ENCODE measurements around a stretch of chr17.

DNA sequence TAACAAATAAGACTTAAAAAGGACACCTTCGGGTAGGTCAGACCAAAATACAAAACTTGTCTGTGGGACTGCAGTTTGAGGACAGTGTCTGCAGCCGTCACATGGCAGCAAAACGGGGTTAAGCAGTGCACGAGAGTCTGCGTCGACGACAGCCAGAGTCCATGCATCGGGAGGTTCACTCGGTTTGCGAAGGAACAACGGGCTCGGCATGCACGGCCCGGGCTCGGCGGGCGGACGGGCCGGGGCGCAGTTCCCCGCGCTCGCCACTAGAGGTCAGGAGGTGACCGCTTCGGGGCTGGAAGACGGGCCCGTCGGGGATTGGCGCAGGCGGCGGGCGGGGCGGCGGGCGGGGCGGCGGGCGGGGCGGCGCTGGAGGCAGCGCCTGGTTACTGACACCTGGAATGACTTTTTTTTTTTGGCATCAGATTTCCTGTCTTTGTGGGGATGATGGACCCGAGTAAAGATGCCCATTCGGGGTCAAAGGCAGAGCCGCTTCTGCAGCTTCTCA is 6.4 kb downstream of the SCGB1C2 start:
- PRO-cap: no peak

GRCh38 chr17:182367-182877 is 972 bp upstream of the DOC2B start:
- PRO-cap: bidirectional peak, plus-strand start at chr17:182621, minus-strand start at chr17:182525

GRCh38 chr17:307803-308171 is 44.8 kb downstream of the RPH3AL start:
- PRO-cap: no peak

GRCh38 chr17:339536-340036 is 13.0 kb downstream of the RPH3AL start:
- PRO-cap: no peak

- PRO-cap: no peak
Measured at GRCh38 chr17:342995-343609, 9.5 kb downstream of the RPH3AL start.

DNA sequence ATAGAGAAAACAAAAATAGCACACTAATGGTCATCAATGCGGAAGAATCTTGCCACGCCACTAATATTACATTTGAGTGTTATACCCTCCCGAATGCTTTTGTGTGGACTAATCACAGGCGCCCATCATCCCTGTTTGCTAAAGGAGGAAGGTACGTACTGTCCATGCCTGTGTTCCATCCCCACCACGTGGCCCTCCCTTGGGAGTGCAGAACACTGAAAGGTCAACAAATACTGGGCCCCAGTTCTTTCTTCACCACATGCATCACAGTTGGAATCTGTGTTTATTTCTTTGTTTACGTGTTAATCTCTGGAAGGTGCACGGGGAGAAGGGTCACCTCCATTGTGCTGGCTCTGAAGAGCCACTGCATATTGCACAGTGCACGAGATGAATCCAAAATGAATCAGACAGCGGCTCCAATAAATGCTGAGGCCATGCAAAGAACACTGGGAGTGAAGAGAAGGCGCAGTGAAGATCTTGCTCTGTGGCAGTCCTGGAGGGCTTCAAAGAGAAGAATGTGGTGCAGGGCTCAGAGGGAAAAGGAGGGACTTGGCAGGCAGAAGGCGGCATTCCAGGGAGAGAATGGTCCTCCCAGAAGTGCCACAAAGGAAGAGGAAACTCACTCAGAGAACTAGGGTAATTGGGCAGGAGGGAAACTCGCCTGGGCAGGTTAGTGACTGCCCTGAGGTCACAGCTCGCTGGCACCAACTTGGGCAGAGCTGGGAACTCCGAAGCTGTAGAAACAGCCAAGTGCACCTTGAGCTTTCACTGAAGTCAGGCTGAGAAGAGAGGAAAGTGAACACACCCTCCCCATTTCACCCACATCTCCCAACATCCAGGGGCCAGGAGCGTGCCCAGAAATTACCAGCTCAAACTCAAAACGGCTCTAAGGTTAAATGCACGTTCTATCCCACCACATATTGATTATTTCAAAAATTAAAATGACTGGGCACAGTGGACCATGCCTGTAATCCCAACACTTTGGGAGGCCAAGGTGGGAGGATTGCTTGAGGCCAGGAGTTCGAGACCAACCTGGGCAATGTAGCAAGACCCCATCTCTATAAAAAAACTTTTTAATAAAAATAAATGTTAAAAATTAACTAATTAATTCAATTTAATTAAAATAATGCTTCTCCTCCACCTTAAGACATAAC is 3.6 kb downstream of the RPH3AL start:
- PRO-cap: no peak

- PRO-cap: no peak
Measured at GRCh38 chr17:353032-353552, 485 bp upstream of the RPH3AL start.

GRCh38 chr17:441872-443265 is 32.2 kb downstream of the C17orf97 start:
- PRO-cap: no peak

- PRO-cap: no peak
Measured at GRCh38 chr17:489722-490660, 79.9 kb downstream of the C17orf97 start.

GRCh38 chr17:752464-753236 is 586 bp upstream of the GEMIN4 start:
- PRO-cap: bidirectional peak, plus-strand start at chr17:752891, minus-strand start at chr17:752768

- PRO-cap: no peak
Measured at GRCh38 chr17:848053-848320, 65.8 kb downstream of the MRM3 start.

DNA sequence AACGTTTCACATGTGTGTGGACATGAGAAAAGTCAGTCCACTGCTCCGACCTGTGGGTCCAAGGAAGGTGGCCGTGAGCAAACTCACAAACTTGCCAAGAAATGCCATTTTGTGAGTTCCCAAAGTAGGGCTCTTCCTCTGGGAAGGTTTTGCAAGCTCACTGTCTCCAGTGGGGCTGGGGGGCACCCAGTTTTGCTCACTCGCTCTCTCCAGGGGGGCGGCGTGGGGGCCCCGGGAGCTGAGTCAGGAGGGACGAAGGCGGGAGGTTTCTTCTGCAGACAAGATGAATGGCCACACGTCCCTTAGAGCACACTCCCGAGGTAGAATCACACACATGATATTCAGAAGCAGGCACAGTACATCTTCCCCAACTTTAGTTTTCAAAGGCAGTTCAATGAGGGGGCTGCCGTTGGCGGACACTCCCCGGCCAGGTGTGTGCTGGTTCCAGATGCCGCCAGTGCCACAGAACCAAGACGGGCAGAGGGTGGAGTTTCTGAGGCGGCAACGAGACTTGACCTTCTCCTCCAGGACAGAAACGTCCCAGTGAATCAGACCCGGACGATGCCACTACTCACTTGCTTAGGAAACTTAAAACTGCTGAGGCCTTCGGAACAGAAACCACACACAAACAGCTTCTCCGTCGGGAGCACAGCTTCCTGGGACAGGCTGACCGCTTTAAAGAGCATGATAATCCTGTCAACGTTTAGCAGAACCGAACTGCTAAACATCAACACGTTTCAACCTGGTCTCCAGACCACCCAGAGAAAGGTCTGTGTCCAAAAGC is 68.5 kb downstream of the MRM3 start:
- PRO-cap: no peak

DNA sequence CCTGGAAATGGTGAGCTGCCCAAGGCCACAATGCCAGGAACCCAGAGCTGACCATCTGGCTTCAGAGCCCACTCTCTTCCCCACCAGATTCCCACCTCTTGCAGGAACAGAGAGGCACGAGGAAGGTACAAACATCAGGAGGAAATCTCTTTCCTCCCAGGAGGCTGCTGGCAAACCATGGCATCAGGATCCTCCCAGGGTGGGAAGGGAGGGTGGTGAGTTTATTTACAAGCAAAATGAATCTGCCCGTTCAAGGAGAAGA is 79.3 kb downstream of the NXN start:
- PRO-cap: no peak

DNA sequence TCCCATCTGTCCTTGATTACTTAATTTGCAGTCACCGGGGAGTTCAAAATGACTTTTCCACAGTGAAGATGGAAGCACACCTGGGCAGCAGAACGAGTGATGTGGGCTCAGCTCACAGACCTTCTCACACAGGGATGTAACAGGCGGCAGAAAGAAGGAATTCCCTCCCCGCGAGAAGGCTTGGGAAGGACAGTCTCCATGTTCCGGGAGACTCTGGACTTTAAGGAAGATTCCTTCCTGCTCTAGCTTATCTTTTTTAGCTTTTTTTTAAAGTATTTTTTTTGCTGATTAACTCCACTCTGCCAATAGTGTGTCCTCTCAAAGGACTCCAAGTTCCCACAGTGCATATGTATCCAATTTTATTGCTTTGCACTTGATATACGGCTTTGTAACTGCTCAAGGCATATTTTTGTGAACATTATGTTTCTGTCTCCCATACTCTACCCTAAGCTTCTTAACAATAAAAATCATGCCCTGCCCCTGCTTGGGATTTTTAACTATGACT is 68.8 kb downstream of the NXN start:
- PRO-cap: no peak

GRCh38 chr17:1010629-1011069 is 13.7 kb downstream of the TIMM22 start:
- PRO-cap: no peak

- PRO-cap: no peak
Measured at GRCh38 chr17:1045324-1045903, 48.5 kb downstream of the TIMM22 start.

DNA sequence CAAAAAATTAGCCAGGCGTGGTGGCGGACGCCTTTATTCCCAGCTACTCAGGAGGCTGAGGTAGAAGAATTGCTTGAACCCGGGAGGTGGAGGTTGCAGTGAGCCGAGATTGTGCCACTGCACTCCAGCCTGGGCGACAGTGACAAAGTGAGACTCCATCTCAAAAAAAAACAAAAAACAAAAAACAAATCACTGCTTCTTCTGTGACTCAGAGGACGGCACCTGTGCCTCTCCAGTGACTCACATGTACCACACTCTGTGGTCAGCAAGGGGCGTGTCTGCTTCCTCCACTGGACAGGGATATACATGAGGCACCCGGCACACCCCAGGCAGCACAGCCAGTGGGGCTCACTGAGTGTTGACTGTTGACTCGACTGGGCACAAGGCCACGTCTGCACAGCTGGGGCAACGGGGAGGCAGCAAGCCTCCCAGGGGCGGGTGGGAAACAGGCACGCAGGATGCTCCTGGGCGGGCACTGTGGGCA is 63.9 kb downstream of the TIMM22 start:
- PRO-cap: no peak

DNA sequence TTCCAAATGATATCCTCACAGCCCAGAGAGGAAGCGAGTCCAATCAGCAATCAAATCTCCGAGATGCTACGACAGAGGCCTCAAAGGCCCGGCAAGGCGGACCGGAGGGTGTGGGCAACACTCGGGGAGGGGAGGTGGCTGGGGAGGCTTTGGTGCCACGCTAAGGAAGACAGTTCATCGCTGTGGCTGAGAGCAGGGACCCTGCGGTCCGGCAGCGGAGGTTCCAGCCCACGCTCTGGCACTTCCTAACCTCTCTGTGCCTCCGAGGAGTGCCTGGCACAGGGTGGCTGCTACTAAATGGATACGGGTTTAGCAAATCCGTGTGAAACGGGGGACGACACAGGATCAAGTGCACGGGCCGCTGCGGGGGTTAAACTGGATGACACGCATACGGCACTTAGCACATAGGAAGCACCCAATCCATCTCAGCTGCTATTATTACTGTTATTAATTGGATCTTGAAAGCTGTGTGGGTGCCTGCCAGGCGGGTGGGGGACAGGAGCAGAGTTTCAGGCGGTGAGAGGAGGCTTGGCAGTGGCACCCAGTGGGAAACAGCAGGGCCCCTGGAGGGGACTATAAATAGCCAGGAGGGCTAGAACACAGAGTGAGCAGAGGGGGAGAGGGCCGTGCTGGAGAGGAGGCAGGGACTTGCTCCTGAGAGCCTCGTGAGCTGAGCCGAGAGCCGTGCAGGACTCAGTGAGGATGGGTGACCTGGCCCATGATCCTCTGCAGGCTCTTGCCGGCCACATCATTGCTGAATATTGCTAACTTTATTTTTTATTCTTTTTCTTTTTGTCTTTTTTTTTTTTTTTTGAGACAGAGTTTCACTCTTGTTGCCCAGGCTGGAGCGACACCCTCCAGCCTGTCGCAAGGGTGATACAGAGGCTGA is 45.0 kb downstream of the ABR start:
- PRO-cap: no peak

DNA sequence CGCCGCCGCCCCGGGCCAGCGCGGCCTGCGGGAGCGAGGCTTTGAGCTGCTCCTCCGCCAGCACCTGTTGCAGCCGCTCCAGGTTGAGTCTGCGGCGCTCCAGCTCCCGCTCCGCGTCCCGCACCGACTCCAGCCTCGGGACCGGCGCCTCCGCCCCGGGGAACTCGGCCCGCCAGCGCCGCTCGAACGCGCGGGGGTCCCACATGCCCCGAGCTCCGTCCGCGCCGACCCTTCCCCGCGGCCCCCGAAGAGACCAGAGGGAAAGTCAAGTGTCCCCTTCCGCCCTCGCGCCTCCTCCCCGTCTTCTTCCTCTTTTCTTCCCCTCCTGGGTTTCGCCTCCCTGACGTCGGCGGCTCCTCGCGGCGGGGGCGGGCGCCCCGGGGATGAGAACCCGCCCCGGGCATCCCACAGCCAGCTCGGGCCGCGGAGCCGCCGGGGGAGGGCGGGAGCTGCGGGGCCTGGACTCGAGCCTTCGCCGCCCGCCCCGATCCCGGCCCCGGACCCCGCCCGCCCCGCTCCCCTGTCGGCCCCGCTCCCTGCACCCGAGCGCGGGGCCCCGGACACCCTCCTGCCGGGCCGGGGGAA is 40.7 kb upstream of the BHLHA9 start:
- PRO-cap: no peak

DNA sequence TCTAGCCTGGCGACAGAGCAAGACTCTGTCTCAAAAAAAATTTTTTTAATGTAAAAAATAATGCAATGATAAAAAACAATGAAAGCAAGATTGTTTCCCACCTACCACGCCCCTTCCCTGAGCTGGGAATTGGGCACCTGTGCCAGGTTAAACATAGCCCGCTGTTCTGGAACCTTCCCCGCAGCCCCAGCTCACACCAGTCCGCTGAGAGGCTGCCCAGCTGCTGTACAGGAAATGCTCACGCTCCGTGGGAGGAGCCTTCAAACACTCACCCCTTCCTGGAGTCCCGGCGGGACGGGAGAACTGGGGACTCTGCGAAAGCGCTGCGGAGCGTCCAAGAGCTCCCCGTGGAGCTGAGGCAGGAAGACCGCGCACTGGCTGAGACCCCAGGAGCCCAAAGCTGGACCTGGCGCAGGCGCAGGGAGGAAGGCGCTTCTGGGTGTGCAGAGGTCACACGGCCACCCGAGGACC is 16.6 kb upstream of the BHLHA9 start:
- PRO-cap: no peak